Temporal lobe (tissue), 2 donors: Measurements from ENCODE around the genes COX7A2 and SENP6.

- RAMPAGE, long total RNA, result no peak
Observed at GRCh38 chr6:65305526-65305776, 4.2 kb downstream of the ZC3H11C start.

GRCh38 chr6:65374399-65374747 is 73.1 kb downstream of the ZC3H11C start:
- RAMPAGE, long total RNA, result no peak

- RAMPAGE, long total RNA, result no peak
Observed at GRCh38 chr6:67886644-67887544, 748.2 kb upstream of the ADGRB3 start.

DNA sequence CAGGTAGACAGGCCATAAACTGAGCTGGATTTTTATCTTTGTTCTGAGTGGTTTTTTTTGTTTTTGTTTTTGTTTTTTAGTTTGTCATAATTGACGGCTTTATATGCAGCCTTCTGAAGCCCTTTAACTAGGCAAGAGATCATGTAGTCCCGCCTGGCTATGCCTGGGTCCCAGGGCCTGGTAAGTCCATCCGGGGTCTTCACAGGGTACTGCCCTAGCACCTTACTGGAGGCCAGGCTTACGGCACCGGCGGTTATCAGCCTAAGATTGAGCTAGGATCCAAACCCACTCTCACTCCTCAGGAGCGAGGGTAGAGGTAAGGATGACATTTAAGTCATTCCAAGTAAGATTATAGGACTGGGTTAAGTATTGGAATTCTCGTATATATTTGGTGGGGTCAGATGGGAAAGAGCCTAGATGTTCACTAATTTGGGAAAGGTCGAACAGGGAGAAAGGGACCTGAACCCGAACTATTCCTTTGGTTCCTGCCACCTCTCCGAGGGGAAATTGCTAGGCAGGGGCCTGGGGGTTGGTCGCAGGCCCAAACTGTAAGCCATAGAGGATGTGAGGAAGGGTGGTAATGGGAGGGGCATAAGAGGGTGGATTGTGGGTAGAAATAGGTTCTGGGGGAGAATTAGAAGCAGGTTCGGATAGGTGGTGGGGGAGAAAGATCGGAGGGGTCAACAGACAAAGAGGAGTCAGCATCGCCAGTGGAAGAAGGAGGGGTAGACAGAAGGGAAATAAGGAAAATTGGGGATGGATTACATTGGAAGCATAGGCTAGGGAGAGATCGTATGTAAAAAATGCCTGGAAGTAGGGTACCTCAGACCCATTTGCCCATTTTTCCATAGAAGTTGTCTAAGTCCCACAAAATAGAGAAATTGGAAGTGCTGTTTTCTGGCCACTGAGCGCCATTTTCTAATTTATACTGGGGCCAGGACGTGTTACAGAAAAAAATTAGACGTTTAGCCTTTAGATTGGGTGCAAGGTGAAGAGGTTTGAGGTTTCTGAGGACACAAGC is 747.2 kb upstream of the ADGRB3 start:
- RAMPAGE, long total RNA, result no peak

DNA sequence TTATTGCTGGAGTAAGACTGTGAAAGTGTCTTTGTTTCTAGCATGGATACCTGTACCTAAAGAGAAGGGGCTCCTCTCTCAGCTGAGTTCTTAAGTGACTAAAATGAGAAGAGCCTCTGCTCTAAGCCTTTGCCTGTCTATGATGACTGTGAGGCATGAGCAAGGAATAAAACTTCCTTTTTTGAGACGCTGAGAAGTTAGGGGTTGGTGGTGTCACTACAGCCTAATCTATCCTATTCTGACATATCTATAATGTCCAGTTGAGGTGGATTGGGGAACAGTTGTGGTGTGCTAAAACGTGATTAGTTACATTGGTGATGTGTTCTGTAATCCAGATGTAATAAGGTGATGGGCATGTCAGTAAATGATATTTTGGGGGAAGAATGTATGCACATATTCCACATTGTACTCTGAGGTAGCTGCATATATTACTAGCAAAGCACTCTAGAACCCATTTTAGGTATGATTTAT is 18.0 kb downstream of the ADGRB3 start:
- RAMPAGE, long total RNA, result no peak

DNA sequence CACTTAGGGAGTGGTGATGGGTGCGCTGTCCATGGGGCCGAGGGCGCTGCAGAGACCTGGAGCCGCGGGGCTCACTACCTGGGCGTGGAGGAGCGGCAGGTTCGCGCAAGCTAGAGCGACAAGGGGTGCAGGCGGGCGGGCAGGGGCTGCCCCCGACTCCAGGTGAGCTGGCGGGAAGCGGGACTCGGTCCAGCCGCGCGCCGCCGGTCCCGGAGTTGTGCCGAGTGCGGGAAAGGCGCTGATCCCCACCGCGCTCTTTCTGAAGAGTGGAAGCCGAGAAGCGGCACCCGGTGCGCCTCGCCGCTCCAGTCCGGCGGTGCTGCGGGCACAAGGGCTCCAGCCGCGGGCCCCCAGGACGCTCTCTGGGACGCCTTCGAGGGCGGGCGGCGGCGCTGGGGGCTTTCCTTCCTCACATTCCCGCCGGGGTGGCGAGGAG is 326 bp downstream of the B3GAT2 start:
- RAMPAGE, long total RNA, result no peak

- RAMPAGE, long total RNA, result no peak
Observed at GRCh38 chr6:71294009-71294949, 5.7 kb downstream of the OGFRL1 start.

- RAMPAGE, long total RNA, result no peak
Observed at GRCh38 chr6:73566654-73567766, 46.2 kb upstream of the EEF1A1 start.

DNA sequence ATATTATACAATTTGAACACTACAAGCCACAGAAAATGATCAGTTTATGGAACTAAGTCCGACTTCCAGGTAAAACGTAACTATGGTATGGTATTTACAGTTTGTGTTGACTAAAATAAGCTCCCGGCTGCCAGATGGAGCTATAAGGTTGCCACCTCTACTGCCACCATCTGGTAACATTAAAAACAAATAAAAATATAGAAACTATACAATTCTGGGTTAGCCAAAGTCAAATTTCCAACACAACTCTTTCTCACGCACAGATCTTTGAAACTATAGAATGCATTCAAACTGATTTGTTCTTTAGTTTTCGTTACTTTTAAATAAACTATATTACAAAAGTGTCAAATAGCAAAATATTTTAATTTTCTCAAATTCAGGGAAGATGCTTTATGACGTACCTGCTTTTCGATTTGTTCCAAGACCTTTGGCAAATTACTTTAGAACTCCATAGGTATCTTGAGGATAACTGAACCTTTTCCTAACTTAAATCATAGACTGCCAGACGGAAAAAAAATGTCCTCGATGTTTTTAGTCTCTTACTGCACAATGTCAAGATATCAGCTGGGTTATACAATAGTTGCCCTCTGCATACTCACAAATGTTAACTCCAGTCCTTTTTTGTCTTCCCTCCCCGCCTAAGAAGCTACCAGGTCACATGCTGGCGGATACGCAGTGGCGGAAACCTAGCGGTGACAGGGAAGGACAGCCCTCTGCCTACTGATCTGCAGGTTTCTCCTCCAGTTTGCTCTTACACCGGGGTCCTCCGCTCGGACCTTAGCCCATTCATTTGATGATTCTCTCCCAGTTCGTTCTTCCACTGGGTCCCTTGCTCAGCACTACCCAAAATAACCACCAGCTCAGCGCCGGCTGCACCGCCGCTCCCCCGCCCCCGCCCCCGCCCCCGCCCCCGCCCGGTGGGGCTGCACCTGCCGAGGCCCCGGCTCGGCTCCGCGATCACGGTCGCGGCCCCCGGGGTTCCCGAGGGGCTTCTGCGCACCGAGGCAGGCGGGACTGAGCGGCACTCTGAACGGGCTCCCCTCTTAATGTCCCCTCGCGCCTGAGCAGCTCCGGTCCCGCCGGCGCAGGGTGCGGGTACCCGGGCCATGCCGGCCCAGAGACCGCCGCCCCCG is 810 bp downstream of the SLC17A5 start:
- RAMPAGE, long total RNA, result no peak

DNA sequence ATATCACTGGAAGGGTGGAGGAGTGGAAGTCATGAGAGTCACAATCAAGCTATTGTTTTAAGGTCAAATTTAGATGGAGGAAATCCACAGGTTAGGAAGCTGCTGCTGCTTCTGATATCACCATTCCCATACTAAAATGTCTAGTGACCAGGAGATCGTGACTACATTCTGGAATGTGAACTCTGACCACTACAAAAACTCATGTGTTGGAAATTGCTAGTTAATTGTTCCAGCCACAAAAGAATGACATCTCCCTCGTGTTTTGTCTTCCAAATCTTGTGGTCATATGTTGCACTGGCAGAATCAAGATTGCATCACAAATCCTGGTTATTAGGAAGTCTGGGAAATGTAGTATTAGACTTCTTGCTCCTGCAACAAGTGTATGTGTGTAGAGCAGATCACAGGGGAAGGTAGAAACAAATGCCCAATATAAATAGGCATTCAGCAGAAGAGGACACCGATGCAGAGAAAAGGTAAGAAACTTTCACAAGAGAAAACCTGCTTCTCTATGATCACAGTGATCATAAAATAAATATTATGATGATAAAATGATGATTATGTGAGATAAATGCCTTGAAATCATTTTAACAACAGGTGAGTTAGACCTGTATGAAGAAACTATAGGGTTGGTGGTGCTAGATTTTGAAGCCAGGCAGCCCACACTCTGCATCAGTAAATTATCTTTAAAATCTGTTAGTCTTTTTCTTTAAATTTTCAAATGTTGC is 442.1 kb downstream of the CD109 start:
- RAMPAGE, long total RNA, result no peak

DNA sequence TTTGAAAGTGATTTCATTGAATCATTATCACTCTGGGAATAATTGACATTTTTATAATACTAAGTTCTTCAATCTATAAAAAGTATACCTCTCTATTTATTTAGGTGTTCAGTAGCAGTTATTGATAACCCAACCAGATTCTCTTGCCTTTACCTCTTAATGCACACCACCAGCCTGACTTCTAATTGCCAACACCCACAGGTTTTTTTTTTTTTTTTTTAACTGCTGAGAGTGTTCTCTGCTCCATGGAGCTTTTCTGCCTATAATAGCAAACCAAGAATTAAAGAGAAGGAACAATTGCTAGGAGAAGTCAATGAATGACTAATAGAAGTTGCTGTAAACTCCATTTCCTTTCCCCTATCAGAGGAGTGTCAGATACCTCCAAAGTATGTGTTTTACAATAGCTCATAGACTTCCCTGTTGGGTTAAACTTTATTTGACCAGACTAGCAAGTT is 707.6 kb downstream of the COL12A1 start:
- RAMPAGE, long total RNA, result no peak

DNA sequence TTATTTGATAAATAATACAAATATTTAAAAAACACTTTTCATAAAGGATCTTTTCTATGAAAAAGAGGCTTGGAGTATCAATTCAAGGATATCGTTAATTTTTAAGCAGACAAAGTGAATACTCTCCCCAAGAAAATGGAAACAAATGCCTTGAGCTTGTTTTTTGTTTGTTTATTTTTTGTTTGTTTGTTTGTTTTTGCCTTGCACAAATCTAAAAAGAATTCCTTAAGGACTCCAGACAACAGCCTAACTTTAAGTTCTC is 153.8 kb downstream of the COL12A1 start:
- RAMPAGE, long total RNA, result no peak

GRCh38 chr6:75075869-75076535 is 129.9 kb downstream of the COL12A1 start:
- RAMPAGE, long total RNA, result no peak

DNA sequence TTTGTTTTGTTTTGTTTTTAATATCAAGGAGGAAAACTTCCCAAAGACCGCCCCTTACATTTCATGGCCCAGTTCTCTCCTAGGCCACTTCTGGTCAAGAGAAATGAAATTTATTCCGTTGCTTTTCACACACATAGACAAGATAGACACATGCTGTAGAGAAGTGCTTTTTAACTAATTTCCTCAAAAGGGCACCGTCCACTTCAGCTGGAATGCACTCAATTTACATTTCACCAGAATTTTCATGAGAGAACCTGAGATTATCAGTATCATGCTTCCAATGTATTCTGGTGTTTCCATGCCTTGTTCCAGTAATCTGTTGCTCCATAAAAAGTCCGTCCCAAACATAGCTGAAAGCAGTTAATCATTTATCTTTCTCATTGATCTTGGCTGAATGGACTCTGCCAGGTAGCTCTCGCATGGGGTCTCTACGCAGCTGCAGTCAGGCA is 18.3 kb upstream of the COL12A1 start:
- RAMPAGE, long total RNA, result no peak

GRCh38 chr6:75243107-75244229 is at the start of gene COX7A2:
TSS of gene COX7A2 (minus strand) at chr6:75243801.
- RAMPAGE, long total RNA, result start-site peak on the minus strand at chr6:75243773-75243804, 469 and 298 reads in 2 replicates

- RAMPAGE, long total RNA, result no peak
Observed at GRCh38 chr6:75254635-75255786, 11.4 kb upstream of the COX7A2 start.

- RAMPAGE, long total RNA, result no peak
Observed at GRCh38 chr6:75601504-75602220, at the start of gene SENP6. TSS of gene SENP6 (plus strand) at chr6:75601880.

DNA sequence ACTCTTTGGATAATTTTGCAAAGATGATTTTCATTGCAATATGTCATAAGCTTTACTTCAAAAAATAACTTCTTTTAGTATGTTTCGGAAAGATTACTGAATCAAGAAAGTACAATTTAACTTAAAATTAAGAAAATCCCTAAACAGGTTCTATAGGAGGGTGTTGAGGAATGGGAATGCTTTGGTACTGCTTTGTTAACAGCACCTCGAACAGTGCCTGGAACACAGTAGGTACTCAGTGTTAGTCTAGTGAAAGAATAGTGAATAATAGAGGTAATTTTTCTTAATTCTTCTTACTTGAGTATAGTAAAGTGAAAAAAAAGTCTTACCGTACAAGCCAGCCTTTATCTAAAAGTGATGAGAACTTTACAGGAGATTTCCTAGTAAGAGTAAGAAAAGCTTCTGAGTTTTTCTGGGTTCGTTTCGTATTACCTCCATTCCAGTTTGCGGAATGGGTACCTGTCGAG is 1.9 kb downstream of the SENP6 start:
- RAMPAGE, long total RNA, result no peak

DNA sequence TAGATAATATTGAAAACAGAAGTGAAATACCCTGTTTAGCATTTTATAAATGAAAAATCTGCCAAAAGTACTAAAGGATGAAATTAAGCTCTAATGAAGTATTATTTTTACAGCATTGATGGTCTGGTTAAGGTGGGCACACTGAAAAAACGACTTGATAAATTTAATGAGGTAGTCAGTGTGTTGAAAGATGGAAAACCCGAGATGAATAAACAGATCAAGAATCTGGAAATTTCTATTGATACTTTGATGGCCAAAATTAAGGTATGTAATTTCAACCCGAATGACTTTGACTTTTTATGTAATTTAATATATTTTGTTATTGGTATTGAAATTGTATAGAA is 137.7 kb downstream of the MYO6 start:
- RAMPAGE, long total RNA, result no peak

- RAMPAGE, long total RNA, result no peak
Observed at GRCh38 chr6:76776955-76777532, 686.2 kb downstream of the HTR1B start.